Measurements from ENCODE around the genes DPP7 and CYSRT1.

GRCh38 chr9:136821050-136822315, 13.7 kb downstream of the RABL6 start:
- PRO-cap: no peak

DNA sequence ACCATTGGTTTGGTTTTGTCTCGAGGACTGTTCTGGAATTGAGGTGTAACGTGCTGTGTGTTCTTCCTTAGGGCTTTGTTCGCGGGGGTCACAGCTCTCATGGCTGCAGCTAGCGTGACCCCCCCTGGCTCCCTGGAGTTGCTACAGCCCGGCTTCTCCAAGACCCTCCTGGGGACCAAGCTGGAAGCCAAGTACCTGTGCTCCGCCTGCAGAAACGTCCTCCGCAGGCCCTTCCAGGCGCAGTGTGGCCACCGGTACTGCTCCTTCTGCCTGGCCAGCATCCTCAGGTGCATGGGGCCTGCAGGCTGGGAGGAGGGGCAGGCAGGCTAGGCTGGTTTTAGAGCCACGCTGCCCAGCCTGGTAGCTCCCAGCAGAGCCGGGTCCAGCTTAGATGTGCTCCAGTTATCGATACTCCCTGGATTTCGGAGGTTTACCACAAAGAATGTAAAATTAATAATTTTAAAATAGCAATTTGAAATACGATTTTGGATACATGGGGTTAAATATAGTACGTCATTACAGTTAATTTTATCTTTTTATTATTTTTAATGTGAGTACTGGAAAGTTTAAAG, 12.4 kb downstream of the TRAF2 start:
- PRO-cap: no peak

GRCh38 chr9:136992550-136993108, 407 bp downstream of the PAXX start:
- PRO-cap: no peak

- PRO-cap: no peak
Measured at GRCh38 chr9:137062107-137063037, 8.0 kb downstream of the SAPCD2 start.

GRCh38 chr9:137106522-137107101, 7.9 kb downstream of the DPP7 start:
- PRO-cap: no peak

GRCh38 chr9:137113735-137114891, at the start of gene DPP7:
DPP7 (minus strand) TSS chr9:137114733.
- PRO-cap: no peak

- PRO-cap: no peak
Measured at GRCh38 chr9:137197828-137198202, 2.7 kb downstream of the TPRN start.

GRCh38 chr9:137212763-137213789, 4.2 kb upstream of the ENSG00000284976 start:
- PRO-cap: no peak

DNA sequence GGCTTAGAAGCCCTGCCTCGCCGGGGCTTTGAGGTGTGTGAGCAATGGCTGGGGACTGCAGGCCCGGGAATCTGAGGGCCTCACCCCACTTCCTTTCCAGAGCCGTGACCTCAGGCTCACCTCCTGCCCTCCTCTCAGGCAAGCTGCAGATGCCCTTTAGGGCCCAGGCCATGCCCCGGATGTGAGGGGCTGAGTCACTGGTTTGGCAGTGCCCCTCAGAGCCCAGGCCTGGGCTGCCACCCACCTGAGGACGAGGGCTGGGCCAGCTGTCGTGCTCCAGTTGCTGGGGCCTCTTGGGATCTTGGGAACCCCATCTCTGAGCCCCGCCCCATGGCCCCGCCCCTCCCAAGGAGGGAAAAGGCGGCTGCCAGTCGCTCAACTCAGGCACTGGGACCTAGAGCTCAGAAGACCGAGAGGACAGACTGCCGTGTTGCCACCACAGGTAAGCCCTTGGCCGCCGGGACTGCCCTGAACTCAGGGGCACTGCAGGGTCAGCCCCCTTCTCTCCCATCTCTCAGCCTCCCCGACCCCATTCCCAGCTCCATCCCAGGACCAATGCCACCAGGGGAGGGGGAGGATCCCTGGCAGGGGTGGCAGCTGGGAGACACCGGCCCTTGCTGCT, at the start of gene CYSRT1:
Gene CYSRT1 (plus strand): TSS at position 383 of the 622 bp plus-strand sequence.
- PRO-cap: no peak

DNA sequence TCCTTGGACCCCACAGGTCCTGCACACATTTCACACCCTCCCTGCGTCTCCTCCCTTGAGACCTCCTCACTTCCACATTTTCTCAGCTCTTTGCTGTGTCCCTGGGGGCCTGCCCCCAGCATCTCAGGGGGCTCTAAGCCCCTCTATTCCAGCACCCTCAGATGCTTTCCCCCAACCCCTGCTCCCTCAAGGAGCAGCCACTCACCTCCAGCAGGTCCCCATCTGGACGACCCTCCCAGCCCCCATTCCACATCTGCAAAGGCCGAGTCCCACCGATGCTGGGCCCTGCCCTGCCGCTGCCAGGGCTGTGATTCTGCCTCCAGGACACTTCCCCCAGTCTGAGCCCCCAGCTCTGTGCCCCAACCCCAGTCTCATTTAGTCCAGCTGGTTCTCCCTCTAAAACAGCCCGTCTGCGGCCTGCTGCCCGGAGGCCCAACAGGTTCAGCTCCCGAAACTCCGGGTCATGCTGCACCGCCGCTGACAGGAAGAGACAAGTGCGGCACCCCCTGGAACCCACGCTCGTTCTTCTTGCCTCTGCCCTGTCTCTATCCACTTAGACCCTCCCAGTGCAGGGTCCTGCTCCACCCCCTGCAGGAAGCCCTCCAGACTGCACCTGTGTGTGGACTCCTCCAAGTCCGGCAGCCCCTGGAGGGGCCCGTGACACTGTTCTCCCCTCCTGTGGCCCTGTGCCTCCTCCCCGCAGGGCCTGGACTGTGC, 4.3 kb downstream of the SLC34A3 start:
- PRO-cap: no peak

- PRO-cap: no peak
Measured at GRCh38 chr9:137262701-137263455, 7.8 kb downstream of the NELFB start.

- PRO-cap: no peak
Measured at GRCh38 chr9:137269136-137269953, 8.2 kb upstream of the TOR4A start.

- PRO-cap: no peak
Measured at GRCh38 chr9:137277993-137279171, 856 bp downstream of the TOR4A start.

DNA sequence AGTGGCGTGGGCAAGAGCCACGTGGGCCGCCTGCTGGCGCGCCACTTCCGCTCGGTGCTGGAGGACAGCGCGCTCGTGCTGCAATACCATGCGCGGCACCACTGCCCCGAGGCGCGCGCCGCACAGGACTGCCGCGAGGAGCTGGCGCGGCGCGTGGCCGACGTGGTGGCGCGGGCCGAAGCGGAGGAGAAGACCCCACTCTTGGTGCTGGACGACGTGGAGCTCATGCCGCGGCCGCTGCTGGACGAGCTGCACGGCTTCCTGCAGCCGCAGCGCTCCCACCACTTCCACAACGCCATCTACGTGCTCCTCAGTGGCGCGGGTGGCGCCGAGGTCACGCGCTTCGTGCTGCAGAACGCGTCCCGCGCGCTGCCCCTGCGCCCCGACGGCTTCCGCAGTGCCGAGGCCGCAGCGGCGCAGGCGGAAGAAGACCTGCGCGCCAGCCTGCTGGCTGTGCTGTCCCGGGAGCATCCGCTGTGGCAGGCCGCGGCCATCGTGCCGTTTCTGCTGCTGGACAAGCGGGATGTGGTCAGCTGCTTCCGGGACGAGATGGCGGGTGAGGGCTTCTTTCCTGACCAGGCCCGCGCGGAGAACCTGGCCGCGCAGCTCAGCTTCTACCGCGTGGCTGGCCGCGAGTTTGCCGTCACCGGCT, 1.9 kb downstream of the TOR4A start:
- PRO-cap: no peak

DNA sequence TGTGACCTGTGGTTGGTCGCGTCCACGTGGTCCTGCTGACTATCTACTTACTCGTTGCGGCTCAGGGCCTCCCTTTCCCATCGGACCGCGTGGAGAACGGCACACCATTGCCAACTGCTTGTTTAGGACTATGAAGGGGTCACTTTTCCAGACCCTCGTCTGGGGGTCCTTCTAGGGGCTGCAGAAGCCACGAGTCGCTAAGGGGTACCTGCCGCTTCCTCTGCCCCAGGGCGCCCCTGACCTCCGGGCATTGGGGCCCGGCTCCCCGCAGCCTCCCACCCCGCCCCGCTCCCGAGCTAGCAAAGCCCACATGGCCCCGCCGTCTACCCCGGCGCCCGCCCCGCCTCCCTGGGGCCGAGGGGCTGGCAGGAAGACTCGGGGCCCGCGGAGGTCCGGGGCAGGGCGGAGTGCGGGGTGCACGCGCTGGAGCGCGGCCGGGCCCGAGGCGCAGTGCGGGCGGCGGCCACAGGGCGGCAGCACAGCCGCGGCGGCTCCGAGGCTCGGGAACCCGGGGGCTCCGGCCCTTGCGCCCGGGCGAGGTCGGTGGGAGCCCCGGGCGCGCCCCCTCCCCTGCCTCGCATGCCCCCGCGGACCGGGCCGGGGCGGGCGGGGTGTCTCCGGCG, 6.9 kb downstream of the NRARP start:
- PRO-cap: no peak

GRCh38 chr9:137304959-137305916, 3.2 kb upstream of the NRARP start:
- PRO-cap: unidirectional peak, plus-strand start at chr9:137305238

DNA sequence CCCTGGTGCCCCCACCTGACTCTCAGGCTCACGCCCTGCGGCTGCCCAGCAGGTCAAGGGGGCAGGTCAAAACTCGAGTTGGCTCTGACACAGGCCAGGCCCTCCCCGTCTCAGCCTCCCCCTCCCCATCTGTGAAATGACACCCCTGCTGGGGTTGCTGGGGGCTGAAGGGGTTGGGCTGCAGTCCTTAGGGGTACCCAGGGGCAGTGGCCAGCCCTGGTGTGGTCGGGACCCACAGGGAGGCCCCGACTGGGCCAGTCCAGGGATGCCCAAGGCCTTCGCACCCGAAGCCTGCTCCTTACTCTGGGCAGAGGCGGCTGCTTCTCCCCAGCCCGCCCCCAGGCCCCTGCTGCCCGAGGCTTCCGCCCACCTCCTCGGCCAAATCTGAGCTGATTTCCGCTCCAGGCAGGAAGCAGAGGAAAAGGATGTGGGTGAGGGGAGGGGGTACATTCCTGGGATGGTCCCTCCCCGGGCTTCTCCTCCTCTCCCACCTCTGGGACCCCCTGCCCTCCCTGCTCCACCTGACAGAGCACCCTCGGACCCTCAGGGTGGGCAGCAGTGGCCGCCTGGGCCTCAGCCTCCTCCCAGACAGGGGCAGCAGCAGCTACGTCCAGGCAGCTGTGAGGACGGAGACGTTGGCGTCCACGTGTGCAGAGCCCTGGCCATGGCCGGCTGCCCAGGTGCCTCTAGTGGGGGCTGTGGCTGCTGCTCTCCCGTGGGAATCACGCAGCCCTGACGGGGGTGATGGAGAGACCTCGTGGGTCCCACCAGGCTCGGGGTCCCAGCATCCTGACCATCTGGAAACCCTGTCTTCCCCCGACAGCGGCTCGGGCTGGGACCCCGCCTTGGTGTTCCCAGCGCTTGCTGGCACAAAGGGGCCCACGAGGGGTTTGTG, 4.1 kb upstream of the NRARP start:
- PRO-cap: no peak

GRCh38 chr9:137311967-137312770, 10.1 kb upstream of the NRARP start:
- PRO-cap: no peak

DNA sequence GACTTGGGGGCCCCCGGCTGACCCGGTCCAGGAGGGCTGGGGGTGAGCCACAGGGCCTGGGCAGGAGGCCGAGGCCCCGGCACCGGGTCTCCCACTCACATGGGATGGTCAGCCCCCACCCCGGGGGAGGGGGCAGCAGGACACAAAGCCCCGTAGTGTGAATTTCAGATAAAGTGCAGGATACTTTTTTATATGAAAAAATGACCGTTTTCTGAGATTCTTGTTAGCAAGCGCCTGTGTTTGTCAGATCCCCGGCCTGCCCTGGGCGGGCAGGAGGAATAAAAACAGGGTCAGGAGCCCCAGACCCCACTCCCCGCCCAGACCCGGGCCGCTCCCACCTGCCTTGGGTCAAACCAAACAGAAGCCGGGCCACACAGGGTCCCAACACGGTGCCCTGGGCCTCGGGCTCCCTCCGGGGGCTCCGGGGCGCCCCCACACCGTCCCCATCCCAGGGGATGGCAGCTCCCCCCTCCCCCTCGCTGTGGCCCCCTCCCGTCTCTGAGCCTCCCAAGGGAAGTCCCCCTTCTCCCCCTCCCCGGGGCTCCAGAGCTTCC, 13.5 kb upstream of the NRARP start:
- PRO-cap: no peak

- PRO-cap: no peak
Measured at GRCh38 chr9:137407576-137407923, 15.4 kb downstream of the EXD3 start.